ENCODE results near the genes CIRBP, NDUFS7 and ATP8B3.

- RRBS = no CpG with 5 or more reads among the region's 9 CpGs
Observed at GRCh38 chr19:1252439-1252695, 4.0 kb downstream of the MIDN start.

DNA sequence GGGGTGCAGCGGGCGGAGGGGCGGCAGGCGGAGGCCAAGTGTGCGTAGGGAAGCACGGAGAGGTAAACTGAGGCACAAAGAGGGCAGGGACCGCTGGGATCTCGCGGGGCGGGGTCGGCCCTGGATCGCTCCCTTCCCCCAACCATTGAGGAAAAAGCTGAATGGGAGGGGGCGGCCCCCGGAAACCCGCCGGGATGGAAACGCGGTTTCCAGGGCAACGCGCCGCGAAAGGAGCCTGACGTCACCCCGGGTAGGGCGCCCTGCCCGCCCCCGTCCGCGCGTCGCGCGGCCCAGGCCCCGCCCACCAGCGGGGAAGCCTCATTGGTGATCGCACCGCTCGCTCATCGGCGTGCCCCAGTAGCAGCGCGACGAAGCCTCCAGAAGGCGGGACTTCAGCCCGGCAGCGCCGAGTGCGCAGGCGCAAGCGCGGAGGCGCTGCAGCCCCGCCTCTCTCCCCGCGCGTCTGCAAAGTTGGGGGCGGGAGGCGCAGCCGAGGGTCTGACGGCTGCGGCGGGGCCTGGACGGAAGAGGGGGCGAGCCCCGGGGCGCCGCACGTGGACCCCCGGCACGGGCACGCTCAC is 8.4 kb upstream of the CIRBP start:
- RRBS = under 1% methylated on average over 12 of the region's 71 CpGs

- RRBS = 4% methylated on average over 14 of the region's 23 CpGs
Observed at GRCh38 chr19:1269284-1269474, at the start of gene CIRBP. TSS of gene CIRBP (plus strand) at chr19:1269332.

- RRBS = no CpG with 5 or more reads among the region's 25 CpGs
Observed at GRCh38 chr19:1270726-1271441, 1.8 kb downstream of the CIRBP start.

- RRBS = 2% methylated on average over 45 of the region's 89 CpGs
Observed at GRCh38 chr19:1383178-1384037, at the start of gene NDUFS7. TSS of gene NDUFS7 (plus strand) at chr19:1383907.

GRCh38 chr19:1410107-1411329 is 3.1 kb downstream of the DAZAP1 start:
- RRBS = no CpG with 5 or more reads among the region's 36 CpGs

DNA sequence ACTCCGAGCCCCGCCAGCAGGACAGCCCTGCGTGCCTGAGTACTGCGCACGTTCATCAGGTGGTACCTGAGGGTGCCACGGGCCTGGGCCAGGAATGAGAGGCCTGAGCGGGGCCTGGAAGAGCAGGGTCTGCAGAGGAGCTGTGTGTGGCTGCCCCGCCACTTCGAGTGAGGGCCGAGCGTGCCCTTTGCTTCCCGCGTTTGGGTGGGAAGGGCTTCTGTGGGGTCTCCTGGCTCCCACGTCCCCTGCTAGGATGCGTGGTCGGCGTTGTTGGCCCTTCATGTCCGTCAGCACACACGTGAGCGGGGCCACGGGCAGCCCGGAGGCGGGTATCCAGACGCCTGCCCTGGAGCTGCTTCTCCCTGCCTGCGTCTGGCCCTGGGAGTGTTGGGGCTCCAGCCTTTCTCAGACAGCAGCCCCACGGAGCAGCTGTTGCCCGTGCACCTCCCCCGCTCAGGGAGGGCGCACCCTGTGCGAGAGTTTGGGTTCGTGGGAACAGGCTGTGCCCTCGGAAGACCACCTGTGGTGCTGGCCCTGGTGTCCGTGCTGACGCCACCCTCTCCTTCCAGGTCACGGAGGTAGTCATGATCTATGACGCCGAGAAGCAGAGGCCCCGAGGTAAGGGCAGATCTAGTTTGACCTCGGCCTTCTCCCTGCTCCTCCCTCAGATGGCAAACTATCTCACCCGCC is 14.5 kb downstream of the DAZAP1 start:
- RRBS = no CpG with 5 or more reads among the region's 40 CpGs

DNA sequence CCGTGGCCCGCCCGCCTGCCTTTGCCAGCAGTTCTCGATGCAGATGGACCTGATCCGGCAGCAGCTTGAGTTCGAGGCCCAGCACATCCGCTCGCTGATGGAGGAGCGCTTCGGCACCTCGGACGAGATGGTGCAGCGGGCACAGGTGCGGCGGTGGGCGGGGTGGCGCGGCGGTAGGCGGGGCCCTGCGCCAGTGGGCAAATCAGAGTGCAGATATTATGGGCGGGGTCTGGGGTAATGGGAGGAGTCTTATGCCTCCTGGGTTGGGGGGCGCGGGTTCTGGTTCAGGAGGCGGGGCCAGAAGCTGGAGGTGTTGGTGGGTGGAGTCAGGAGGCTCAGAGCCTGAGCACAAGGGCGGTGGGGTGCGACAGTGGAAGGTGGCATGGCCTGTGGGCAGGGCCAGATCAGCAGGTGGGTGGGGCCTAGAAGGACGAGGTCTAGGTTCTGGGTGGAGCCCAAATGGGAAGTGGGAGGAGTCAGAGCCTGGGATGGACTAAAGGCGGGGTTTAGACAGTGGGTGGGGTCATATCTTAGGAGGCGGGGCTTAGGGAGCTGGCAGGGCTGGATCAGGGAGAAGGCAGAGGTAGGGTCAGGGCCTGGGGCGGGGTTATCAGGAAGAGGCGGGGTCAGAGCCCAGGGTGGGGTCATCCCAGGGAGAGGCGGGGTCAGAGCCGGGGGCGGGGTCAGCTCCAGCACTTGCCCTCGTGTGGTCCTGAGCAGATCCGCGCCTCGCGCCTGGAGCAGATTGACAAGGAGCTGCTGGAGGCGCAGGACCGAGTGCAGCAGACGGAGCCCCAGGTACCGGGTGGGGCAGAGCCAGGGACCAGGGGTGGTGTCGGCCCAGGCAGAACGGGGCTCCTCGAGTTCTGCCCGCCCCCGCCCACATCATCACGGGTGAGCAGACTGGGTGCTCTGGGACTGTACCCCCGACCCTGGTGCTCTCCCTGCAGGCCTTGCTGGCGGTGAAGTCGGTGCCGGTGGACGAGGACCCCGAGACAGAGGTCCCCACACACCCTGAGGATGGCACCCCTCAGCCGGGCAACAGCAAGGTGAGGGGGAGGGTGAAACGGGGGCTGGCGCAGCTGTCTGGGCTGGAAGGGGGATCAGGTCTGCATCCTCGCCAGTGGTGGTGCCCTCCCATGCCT is 5.8 kb downstream of the APC2 start:
- RRBS = 95% methylated on average over 9 of the region's 60 CpGs

- RRBS = 94% methylated on average over 15 of the region's 33 CpGs
Observed at GRCh38 chr19:1619076-1619638, 13.9 kb upstream of the UQCR11 start.

- RRBS = 29% methylated on average over 24 of the region's 50 CpGs
Observed at GRCh38 chr19:1675565-1676171, 23.3 kb upstream of the TCF3 start.

DNA sequence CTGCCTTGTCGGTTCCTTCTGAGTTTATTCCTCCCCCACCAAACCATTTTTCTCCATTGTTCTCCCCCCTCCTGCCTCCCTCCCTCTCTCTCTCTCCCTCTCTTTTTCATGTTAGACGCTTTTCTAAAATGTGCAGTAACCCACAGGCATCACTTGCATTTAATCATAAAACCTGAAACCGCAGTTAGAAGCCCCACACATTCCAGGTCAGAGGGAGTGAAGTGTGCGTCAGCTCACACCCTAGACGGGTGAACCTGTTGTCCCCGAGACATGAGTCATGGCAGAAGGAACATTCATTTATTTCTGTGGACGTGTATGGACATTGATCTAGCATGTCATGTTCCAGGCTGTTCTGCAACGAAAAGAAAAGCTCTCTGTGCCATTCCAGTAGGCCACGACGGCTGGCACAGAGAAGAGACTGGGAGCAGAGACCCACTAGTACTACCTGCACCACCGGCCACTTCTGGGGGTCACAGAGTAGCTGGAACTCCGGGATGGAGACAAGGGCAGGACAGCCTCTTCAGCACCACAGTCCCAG is 20.0 kb downstream of the ONECUT3 start:
- RRBS = 83% methylated on average over 1 of the region's 12 CpGs

DNA sequence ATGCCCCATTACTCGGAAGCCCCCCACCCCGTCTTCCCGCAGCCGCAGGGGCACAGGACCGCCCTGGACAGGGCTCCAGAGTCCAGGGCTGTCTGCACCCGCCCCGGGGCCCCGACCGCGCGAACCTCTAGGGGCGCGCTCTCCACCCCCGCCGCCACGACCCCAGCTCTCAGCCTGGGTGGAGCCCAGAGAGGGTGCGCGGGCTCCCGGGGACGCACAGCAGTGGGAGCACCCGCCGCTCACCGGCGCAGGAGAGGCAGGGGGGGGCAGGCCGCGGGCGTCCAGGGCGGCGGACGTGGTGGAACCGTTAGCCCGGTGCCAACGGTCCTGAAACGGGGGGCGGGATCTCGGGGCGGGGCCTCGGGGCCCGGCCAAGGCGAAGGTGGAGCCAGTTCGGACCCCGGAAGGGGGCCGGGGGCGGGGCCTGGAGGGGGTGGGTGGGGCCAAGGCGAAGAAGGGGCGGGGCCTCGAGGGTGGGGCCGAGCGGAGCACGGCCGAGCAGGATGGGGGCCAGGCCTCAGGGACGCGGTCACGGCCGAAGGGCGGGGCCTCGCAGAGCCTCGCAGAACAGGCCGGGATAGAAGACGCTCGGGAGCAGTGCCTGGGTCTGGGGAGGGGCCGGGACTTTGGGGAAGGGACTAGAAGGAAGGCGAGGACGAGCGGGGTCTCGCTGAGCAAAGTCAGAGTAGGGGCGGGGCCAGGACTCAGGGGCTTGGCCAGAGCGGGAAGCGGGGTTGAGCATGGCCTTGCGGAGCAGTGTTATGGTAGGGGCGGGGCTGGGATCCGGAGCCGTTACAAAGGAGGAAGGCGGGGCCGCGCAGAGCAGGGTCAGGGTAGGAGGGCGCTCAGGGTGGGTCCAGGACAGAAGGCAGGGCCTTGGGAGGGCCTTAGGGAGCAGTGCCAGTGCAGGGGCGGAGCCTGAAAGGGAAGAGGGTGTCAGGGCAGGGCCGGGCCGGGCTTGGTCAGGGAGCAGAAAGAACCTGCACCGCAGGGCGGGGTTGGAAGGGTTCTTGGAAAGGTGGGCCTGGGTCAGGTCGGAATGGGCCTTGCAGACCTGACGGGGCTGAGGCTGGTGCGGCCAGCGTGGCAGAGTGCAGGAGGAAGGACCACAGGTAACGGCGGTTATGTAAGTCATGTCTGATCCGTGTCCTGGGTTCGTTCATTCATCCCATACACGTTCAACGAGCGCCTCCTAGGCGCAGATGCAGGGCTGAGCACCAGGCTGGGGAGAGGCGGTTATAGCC is at the start of gene ATP8B3:
Gene ATP8B3, minus strand, starts transcription at position 334 of the 1,244 bp plus-strand sequence.
- RRBS = 24% methylated on average over 33 of the region's 95 CpGs

- RRBS = 95% methylated on average over 23 of the region's 53 CpGs
Observed at GRCh38 chr19:1815287-1816151, 3.4 kb upstream of the ATP8B3 start.

DNA sequence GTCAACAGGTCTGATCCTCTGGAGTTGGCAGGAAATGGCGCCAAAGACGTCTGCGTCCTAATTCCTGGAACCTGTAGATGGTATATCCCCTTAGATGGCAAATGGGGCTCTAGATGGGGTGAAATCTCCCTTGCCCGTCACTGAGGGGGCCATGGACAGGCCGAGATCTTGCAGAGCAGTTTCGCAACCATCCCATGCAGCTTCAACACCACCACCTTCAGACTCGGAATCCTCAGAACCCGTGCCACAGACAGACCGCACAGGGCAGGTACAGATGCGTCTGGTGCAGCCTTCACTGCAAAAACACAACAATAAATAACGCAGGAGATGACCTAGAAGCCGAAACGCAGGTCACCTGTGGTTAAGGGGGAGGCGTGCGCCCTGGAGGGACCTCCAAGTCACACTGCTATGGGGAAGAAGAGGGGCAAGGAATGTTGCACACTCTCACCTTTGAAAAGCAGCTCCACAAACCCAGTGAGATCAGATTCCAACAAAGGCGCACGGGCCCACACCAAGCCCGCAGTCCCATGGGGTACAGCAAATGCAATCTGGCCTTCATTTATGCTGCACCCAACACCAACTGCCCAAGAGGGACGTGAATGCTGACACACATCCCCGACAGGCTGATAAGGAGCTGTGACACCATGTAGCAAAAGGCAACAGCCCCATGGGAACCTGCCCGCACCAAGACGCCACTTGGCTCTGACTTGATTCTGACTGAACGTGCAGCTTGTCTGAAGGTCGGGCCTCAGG is 17.5 kb downstream of the REXO1 start:
- RRBS = no CpG with 5 or more reads among the region's 24 CpGs

GRCh38 chr19:1833074-1834281 is 14.8 kb downstream of the REXO1 start:
- RRBS = 91% methylated on average over 8 of the region's 31 CpGs

DNA sequence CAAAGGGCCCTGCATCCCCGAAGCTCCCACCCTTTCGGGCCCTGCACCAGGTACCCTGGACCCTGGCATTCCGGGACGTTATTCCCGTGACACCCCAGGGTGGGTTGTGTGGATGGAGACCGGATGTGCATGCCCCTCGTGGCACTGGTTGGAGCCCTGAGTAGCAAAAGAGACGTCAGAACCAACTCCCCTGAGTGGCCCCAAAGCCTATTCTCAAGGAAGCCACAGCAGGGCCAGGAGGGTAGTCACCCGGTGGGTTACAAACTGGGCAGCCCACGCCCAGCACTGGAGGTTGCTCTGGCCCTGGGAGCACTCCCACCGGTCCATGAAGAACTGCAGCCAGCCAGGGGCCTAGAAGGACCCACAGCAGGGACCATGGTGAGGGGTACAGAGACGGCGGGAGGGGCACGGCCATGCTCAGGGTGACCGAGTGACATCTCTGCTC is 7.5 kb upstream of the REXO1 start:
- RRBS = 23% methylated on average over 4 of the region's 15 CpGs

DNA sequence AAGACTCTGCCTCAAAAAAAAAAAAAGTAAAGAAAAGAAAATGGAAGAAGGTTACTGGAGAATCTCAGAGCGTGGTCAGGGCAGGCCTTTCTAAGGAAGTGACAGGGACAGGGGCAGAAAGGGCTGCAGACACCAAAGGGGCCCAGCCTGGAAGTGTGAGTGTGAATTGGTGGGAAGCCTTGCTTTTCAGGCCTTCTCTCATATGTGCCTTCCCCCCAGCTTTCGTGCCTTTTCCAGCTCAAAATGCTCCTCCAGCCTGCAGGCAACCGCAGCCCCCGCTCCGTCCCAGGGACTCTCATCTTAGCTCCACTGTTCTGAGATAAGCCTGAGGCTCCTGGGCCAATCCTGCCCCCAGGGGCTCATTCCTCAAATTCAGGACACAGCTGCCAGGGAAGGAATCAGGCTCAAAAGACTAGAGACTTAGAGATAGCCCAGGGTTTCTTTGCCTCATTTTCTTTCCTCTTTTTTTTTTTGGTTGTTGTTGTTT is 2.0 kb upstream of the ABHD17A start:
- RRBS = no CpG with 5 or more reads among the region's 5 CpGs

DNA sequence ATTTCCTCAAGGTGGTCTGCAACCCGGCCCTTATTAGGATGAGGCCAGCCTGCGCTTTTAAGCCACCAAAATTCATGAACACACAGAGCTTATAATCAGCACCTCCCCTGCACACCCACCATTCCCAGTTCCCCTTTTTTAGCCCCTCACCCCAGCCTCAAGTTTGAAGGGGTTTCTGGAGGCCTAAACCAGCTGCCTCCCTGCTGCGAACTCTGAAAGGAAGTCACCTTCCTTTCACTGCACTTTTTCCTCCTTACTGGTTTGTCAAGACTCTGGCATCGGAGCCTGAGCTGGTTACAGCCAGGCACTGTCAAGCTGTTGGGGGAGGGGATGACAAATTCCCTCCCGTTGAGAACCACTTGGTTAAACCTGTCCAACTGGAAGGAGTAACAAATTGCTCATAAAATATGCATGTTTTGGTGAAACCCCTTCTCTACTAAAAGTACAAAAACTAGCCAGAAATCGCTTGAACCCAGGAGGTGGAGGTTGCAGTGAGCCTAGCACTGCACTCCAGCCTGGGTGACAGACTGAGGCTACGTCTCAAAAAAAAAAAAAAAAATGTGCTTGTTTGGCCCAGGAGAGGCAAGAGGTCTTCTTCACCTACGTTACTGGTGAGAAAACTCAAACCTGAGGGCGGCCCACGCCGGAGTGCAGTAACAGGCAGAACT is 716 bp upstream of the ADAT3 start:
- RRBS = no CpG with 5 or more reads among the region's 11 CpGs

DNA sequence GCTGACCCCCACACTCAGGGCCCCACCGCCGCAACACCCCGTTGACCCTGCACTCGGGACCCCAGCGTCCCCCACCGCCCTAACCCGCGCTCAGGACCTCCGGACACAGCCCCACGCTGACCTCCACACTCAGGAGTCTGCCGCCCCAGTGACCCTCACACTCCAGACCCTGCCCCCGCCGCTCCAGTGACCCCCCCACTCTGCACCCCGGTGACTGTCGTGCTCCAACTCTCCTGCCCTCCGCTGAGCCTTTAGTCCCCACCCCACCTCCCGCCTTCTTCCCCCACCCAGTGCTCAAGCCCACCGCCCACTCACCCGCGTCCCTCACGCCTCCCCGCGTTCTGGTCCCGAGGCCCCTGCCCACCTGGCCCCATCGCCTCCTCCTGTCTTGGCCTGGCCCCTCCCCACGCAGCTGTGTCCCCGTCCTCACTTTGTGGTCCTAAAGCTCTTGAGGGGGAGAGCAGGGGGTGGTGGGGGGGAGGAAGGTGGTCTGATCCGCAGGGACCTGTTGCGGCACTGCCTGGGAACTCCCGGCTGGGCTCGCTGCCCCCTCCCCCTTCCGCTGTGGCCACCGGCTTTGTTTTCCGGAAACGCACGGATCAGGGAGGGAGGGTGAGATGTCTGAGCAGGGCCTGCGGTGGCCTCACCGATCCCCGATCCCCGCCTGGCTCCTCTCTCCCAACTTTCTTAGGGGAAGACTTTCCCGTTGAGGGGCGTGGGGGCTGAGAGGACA is 786 bp downstream of the CSNK1G2 start:
- RRBS = 5% methylated on average over 9 of the region's 42 CpGs

DNA sequence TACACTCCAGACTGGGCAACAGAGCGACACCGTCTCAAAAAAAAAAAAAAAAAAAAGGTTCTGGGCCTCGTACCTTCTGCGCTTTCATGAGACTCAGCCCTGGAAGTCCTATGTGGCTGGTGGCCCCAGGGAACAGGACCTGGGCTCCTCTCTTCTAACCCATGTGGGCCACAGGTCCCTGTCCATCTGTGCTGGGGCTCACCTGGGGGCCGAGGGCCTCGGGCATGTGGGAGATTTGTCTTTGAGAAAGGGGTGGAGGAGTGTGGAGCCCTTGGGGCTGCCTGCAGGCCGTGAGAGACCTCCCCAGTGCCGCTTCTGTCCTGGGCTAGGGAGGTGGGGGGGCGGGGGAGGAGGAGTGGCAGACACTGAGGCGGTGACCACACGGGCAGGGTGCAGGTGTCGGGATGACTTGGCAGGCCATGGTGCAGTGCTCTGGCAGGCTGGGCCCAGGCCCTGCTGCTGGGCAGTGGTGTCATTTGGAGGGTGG is 36.8 kb downstream of the CSNK1G2 start:
- RRBS = no CpG with 5 or more reads among the region's 12 CpGs